HCT116 (cell line): ENCODE results near the genes SLC19A3 and SPHKAP.

DNA sequence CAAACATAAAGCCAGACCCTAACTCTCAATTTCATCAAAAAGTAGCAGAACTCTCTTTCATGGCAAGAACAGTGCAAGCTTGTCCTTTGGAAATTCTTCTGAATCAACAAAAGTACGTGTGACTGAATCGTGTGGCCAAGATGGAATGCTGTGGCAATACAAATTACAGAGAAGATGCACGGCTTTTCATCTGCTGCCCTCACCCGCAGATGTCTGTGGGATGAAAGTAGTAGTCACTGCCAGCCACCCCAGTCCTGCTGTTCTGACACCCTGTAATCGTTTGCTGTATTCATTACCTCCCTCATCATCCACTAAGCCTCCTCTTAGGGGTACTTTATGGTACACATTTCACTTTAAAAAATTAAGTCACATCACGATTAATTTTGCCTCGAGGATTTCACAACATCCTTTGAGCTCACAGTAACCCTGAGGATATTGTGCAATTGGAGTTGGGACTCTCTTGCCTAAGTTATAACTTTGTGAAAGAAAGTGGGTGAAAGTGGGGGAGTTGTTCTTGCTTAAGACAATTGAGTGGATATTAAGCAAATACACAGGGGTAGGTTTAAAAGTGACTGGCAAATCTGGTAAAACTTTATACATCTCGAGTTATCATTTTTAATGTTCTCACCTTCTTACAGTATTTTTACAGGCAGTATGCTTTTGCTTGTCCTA, 681.1 kb downstream of the IRS1 start:
- RRBS: no CpG with 5 or more reads among the region's 8 CpGs

DNA sequence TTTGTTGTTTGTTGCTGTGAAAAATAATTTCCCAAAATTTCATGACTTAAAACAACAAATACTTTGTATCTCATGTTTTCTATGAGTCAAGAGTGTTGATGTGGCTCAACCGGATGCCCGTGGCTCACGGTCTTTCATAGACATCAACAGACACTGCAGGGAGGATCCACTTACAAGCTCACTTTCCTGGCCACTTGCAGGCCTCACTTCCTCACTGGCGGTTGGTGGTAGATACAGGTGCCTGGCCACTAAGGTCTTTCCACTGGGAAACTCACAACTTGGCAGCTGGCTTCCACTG, 662.9 kb downstream of the IRS1 start:
- RRBS: no CpG with 5 or more reads among the region's 4 CpGs

DNA sequence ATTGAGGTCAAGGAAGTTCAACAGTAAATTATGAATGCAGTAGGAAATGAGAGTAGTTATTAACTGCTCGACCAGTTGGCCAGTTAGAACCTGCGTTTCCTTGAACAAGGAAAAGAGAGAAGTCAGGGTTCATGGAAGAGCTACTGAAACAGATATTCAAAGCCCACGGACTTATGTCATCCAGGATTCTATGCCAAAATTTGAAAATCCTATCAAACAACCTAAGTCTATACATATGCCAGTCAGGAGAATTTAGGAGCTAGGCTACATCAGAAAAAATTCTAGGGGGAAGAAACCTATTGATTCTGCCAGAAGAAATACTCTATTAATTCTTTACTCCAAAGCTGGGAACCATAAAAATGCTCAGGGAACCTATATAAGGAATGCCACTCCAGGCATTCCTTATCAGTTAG, 147.0 kb downstream of the IRS1 start:
- RRBS: no CpG with 5 or more reads among the region's 3 CpGs

DNA sequence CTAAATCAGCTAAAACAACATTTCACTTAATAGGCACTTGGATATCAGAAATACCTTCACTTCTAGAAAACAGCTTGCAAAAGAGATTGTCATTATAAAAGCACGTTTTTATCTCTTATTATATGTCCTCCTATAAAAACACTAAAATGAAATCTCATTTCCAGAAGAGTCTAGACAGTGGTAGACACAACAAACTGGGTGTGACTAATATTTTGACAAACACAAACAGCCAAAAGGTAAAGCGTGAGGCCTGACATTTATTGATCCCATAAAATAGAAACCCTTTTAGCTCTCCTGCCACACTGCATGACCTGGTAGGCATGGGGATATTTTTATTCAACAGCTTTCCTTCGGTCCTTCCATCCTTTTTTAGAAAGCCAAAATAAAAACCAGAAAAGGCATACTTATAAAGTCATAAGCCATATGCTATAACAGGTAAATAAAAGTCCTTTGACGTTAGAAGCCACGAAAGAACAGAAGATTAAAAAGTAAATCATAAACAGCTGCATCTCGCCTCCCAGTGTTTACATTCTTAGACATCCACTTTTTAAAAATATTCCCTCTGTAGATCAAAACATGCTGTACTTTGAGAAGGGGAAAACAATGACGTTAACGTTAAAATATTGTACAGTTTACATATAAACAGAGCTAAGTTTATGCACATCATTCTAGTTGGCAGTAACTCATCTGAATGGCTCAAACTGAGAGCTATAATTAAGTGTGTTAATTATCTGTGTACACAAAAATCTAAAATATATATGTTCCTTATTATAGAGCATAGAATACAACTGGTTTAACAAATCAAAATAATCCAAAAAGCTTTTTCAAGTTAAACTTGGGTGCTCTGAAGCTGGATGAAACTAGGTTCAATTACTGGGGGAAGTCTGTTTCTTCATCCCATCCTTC, 44.6 kb downstream of the IRS1 start:
- RRBS: no CpG with 5 or more reads among the region's 8 CpGs

DNA sequence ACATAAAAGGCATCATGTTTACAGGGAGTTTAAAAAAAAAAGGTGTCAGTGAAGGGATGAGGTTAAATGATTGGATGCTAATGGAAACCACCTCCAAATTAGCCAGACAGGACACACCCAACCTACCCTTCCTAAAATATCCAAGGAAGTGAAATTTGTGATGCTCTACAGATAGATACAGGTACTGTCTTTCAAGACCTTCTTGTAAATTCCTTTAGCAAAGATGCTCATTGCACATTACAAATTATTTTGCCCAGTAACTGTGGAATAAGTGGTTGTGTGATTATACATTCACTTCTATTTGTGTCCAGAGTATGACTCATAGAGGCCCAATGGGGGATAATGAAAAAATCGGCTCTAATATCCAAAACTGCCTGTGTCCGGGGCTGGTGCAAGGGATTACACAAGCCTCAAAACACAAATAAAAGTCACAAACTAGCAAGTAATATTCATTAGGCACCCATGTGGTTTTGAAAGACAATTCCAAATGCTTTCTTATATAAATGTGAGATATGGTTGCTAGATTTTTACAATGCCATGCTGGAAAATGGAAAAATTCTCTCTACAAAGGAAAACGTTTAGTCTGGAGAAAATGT, 40.8 kb downstream of the IRS1 start:
- RRBS: no CpG with 5 or more reads among the region's 3 CpGs

GRCh38 chr2:226789788-226790804, 9.5 kb downstream of the IRS1 start:
- RRBS: no CpG with 5 or more reads among the region's 6 CpGs

GRCh38 chr2:227466170-227466639, 5.8 kb upstream of the AGFG1 start:
- RRBS: no CpG with 5 or more reads among the region's 2 CpGs

DNA sequence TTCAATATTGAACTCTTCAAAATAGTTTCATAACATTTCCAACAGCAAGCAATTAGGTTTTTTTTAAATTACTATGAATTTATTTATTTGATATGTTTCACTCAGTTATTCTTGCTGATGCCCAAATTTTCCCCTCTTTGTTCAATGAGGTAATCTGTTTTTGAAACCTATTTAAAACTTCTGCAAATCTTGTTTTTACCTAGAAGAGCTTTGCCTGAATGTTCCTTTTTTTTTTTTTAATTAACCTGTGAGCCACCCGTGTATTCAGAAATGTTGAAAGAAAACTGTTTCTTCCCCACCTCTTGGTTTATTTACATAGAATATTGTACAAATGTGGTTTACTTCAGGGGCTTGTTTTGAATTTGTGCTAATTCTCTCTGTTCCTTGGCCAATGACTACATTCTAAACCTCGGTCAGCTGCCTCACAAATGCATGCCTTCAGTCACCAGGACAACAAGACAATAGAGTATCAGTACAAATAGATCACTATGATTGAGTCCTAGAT, 35.9 kb downstream of the AGFG1 start:
- RRBS: no CpG with 5 or more reads among the region's 2 CpGs

GRCh38 chr2:227716363-227716905, 1.4 kb downstream of the SLC19A3 start:
- RRBS: 96% methylated on average over 3 of the region's 5 CpGs

GRCh38 chr2:227717538-227718683, at the start of gene SLC19A3:
SLC19A3 (minus strand) TSS chr2:227718028.
- RRBS: 55% methylated on average over 7 of the region's 44 CpGs

DNA sequence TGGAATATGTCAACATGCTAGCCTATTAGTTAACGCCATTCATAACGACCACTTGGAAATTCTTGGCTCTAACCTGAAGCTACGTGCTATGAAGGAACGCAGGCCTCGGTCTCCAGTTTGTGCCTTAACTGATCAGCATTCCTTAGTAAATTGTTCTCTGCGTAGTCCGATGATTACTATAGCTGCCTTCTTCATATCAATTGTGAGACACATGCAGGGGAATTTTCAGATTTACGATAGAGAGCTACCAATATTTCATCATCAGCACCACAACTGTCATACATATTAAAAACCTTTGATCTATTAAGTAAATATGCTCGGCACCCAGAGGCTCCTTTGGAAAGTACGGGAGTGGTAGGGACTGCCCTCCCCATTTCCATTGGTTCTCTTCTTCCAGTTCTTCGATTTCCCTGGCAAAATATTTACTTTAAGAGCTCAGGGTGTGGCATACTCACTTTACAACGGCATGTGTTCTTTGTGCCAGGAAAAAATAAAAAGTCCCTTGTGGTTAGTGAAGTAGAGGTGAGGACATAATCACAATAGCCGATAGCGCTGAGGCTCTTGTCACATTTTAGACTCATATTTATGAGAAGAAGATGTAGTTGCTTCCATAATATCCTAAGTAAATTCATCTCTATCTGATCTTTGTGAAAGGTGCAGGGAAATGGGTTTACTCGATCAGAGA, 17.3 kb upstream of the CCL20 start:
- RRBS: no CpG with 5 or more reads among the region's 15 CpGs

DNA sequence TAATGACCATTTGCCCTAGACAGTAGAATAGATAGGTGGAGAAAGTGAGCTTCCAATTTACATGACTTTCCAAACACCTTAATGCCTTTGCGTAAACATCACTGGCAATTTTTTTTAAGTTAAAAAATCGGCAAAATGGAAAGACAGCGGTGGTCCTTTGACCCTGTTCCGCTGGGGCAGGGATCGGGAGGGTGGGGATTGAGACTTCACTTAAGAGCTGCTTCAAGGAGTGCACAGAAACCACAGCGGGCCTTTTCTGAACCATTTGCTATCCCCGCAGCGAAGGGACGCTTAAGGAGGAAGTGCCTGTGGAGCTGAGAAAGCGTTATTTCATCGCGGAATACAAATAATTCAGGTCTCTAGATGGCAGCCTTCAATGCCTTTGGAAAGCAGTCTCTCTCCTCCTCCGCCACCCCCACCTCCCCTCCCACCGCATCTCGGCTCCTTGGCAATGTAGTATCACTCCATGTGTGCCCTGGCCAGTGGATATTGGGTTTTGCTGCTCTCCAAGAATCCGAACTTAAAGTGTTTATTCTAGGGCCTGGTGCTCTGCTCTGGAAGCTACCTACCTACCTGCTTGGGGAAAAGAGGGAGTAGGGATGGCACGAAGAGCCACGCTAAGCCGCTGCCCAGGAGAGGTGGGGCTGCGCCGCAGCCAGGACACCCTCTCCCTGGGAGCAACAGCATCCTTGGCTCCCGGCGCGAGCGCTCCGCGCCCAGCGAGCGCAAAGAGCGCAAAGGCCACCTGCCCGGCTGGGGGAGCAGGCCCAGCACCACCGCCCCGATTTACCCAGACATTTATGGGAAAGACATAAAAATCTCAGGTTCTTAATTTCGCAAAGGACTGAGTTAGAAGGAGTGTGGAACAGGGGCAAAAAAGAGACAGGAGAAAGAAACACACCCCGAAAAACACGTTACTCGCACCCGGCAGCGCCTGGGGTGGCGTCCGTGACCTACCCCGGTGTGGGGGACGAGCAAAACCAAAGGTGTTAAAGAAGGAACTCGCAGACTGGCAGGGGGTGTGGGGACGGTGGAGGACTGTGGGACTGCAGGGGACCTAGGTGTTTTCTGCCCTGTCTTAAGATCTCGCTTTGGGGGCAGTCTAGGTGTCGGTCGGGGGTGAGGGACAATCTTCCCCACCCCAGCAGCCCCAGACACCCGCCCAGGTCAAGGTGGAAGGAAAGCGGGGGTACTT, 1.1 kb downstream of the SPHKAP start:
- RRBS: 96% methylated on average over 10 of the region's 50 CpGs

DNA sequence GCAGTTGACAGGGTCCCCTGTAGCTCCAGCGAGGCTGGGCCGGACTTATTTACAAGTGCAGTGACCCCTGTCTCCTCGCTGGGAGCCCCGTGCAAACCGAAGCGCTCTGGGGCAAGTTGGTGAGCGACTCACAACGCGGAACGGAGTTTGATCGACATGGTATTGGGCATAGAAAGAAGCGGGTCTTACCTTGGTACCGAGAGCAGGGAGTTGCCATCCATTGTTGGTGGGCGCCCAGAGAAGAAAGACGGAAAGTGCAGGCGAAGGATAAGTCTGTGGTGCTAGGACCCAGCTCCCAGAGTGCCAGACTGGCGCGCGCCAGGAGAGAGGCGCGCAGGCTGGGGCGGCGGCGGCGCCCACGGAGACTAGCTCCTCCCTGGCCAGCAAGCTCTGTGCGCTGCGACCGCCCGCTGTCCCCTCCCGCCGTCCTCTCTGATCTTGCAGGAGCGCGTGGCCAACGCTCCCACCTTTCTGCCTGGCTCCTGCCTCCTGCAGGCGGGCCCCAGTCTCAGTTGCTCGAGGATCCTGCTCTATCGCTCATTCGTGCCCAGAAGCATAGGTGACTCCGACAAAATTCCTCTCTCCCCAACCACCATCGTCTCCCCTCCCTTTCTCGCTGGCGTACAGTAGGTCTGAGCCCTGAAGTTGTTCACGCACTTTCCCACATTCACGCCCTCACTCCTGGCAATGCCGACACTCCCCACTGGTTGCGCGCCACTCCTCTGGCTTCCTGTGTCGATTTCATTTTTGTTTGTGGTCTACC, at the start of gene SPHKAP:
TSS of gene SPHKAP (minus strand) at position 310 of the 763 bp plus-strand sequence.
- RRBS: no CpG with 5 or more reads among the region's 49 CpGs

DNA sequence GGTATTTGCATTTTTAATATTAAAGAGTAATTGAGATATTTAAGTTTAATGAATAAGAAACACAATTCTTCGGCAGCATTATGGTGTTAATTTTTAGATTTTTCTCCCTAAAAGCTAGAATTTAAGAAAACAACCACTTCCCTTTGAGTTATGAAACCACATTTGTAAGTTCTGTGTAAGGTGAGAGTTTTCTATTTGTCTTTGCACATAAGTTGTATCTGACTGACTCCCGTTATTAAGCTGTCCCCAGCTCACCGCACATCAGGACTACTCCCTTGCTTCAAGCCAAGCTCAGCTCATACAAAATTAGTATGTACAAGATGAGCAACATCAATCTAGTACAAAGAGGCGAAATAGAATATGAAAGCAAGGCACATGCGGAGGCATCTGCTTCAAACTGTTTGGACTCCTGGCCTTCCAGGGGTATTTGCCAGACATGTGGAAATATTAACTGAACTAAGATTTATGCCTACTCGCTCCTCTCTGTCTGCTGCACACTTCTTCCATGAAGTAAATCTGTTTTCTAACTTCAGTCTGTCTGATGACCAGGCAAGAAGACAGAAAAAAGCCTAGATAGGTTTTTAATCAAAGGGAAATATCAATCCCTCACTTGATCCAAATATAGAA, 499.9 kb downstream of the PID1 start:
- RRBS: no CpG with 5 or more reads among the region's 6 CpGs

GRCh38 chr2:229193118-229193686, 77.9 kb downstream of the PID1 start:
- RRBS: no CpG with 5 or more reads among the region's 4 CpGs

DNA sequence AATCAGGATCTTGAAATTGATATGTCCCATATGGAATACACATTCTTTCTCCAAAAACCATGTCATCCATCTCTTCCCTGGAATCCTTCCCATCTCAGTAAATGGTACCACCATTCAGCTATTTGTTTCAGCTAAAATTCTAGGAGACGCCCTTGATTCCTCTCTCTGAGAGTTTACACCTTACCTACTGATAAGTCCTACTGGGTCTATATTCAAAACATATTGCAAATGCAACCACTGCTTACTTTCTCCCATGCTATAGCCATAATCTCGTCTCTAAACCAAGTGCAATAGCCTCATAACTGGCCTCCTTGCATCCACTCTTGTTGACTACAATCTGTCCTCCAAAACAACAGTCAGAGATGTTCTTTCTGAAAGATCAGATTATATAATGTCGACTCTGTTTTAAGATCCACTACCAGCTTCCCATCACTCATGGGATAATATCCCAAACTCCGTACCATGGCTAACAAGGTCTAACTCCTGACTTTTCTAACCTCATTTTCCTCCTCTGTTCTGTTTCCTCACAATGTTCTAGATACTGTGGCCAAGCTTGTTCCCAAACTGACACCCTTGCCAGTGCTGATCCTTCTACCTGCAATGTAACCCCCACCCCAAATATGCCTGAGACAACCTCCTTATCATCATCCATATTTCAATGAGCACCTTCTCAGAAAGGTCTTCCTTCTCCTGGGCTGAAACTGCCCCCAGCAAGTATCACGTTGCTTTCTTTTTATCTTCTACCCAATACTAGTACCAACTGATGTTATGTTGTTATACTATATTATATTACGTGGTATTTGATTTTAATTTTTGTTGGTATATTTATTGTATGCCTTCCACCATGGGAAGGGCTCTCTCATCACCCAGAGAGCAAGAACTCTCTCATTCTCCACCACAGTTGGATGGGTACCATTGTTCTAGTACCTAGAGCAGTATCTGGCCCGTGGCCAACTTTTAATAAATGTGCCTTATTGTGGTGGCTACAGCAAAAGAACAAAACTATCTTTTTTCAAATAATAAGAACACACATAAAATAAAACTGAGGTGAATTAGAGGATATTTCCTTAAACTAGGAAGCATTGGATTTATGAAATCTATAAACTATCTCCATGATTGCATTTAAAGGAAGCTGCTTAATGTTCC, 72.2 kb downstream of the PID1 start:
- RRBS: no CpG with 5 or more reads among the region's 7 CpGs

DNA sequence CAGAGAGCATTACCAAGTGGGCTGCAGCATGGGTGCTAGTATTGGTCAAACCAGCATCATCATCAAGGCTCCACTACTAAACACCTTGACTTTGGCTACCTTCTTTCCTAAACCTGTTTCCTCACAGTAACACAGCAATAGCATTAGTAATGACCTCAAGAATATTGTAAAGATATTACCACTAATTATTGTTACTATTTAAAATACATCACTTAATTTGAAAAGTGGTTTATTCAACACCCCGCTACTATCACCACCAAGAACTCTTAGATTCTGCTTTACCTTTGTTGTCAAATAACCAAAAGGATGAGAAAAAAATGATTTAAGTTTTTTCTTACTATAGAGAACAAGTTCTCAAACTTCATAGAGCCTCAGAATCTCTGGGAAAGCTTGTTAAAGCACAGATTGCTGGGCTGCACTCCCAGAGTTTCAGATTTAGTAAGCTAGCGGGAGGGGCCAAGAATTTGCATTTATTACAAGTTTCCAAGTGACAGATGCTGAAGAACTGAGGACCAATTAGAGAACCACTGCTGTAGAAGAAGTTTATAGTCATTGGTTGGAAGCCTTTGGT, 32.2 kb downstream of the PID1 start:
- RRBS: no CpG with 5 or more reads among the region's 2 CpGs

DNA sequence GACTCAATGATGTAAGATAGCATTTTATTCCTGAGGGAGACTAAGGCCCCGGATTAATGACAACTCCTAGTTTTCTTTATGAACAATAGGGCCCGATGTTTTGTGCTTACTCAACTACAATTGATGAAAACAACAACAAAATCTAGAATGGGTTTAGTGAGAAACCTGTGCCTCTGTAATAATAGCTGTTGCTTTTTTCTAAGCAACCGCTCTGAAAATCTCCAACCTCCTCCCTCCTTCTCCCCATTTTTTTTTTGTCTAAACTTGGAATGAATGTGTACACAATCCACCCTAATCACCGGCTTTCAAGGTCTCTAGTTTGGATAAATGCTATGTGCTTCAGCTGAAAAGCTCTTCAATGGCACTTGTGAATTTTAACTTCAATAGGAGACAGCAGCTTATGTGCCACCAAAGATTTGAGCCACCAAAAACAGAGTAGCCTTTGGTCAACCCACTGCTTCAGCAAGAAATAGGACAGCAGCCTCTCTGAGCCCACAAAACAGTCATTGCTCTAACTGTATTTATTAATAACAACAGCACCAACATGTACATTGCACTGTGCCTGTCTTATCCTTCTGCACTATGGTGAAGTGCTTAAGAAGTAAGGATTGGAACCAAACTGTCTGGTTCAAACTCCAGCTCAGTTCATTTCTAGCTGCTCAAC, 4.9 kb downstream of the PID1 start:
- RRBS: no CpG with 5 or more reads among the region's 4 CpGs

DNA sequence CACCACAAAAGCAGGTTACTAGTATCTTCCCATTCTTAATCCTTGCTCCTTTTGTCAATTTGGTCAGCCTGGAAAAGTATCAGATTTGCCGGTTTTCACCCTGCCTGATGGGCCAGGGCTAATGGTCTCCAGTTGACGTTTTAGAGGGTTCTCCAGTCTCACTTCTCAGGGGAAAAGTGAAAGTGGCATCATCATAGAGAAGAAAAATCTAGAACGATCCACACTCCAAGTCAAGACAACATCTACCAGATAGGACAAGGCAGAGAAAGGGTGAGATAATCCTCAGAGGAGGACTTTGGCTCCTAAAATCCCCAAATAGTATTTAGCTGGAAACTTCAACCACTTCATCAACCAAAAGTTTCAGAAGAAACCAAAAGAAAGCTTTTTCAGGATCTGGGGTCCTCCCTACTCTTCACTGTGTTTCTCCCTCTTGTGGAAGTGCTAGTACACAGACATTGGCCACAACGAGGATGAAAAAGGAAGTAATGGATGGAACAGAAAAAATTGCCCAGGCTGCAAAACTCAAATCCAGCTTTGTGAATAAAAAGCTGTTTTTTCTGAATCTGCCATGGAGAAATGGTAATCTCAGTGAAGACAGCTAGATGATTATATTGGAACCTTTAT, 4.2 kb downstream of the PID1 start:
- RRBS: no CpG with 5 or more reads among the region's 4 CpGs